ENCODE measurements around the genes PMVK, SLC50A1 and SCAMP3.

DNA sequence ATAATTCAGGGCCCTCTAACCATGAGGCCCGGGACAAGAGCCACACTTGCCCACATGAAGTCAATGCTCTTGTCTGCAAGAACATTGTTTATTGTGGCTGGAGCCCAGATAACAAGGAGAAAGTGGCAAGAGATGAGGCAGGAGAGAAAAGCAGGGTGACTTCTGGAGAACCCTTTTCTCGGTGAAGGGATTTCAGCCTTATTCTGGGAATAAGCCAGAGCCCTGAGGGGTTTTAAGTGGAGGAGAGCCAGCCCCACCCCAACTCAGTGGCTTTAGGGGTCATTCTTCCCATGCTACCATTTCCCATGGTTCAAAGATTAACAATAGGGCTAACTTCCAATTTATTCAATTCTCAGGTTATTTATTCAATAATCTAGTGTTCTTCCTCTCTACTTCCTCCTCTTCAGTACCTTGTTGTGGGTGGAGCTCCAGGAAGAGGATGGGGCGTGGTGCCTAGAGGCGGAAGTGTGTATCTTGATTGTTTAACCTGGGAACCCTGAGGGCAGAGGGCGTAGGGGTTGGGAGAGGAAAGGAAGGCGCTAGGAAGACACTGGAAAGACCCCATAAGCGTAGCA is 19.8 kb upstream of the IL6R start:
- RRBS: no CpG with 5 or more reads among the region's 7 CpGs

- RRBS: no CpG with 5 or more reads among the region's 10 CpGs
These were observed 26.5 kb downstream of the IL6R start for GRCh38 chr1:154431539-154432190.

DNA sequence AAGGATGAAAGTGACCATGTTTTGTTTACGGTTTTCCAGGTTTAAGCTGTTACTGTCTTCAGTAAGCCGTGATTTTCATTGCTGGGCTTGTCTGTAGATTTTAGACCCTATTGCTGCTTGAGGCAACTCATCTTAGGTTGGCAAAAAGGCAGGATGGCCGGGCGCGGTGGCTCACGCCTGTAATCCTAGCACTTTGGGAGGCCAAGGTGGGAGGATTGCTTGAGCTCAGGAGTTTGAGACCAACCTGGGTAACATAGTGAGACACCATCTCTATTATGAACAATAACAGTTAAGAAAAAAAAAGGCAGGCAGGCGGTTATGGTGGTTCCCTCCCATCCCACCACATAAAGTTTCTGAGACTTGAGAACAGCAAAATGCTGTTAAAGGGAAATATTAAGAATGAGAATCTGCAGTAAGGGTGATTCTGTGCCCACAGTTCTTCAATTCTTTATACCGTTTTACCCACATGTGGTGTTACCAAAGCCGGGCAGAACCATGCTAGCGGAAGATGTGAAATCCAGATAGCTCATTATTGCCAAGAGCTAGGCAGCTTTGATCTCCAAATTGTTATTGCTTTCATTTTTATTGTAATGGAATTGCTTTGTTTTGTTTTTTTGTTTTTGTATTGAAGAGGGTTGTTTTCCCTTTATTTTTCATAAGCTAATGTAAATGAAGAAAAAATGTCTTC is 34.4 kb upstream of the TDRD10 start:
- RRBS: no CpG with 5 or more reads among the region's 10 CpGs

GRCh38 chr1:154476751-154477320 is 25.2 kb upstream of the TDRD10 start:
- RRBS: no CpG with 5 or more reads among the region's 1 CpG

DNA sequence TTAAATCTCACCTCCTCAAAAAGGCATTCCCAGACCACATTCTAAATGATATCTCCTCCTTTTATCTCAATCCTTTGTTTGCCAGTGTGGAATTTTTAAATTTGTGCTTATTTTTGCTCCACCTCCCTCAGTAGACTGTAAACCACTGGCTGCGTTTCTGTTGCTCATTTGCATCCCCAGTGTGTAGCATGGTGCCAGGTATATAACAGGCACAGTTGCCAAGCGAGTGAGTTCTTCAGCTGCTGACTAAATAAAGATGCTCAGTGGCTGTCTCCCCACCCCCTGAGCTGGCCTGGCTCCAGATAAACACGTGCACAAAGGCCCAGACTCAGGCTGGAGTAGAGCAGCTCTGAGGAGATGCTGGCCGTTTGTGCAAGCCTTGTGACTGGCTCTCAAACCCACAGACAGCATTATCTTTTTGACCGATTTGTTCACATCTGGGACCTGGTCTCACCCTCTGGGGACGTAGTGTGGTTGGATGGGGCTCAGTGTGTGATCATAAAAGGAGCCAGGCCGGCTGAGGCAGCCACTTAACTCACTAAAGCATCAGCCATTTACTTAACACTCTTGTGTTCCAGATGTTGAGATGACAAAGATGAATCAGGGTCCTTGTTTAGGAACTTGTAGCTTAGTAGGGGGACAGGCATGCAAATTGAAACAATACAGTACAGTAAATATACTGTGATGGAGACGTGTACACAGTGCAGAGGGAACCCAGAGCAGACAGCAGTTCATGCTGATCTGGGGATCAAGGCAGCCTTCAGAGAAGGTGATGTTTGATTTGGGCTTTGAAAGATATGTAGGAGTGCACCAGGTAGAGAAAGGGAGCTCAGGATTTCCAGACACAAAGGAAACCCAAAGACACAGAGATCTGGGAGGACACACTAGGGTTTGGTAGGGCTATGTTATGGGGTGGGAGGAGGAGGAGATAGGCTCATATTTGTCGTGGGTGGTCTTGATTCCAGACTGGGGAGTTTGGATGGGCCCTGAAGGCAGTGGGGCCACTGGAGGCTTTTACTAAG is 7.3 kb downstream of the CHRNB2 start:
- RRBS: no CpG with 5 or more reads among the region's 9 CpGs

- RRBS: no CpG with 5 or more reads among the region's 4 CpGs
These were observed 88.6 kb upstream of the ADAR start for GRCh38 chr1:154696608-154696919.

DNA sequence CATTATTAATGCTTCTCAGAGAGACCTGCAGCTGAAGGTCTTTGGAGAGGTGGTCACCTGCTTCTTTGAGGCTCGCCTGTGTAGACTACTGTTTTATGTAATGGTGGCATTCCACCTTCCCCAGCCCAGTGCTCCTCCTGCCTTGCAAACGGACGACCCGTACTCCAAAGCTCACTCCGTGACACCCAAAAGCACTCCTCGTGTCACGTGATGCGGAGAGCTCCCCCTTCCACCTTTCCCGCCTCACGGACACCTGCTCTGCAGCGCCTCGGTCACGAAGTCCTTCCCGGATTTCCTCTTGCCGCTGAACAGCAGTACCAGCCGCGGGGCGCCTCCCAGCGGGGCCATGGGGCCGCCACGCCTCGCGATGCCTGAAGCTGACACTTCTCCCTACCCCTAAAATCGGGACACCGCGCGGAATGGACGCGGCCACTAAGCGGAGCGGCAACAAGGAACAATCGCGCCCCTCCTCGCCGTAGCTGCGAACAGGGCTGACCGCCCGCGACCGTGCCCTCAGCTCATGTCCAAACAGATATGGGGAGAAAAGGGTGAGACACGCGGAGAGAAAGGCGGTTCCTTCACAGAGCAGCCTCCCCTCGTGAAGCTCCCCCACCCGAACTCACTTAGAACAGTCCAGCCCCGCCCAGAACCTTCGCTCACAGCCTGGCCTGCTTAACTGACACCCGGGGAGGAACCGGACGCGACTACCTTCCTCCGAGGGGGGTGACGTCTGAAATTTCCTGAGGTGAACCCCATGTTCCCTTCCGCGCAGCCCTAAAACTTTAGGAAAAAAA is at the start of gene PMVK:
Gene PMVK, minus strand, starts transcription at position 382 of the 794 bp plus-strand sequence.
- RRBS: no CpG with 5 or more reads among the region's 55 CpGs

DNA sequence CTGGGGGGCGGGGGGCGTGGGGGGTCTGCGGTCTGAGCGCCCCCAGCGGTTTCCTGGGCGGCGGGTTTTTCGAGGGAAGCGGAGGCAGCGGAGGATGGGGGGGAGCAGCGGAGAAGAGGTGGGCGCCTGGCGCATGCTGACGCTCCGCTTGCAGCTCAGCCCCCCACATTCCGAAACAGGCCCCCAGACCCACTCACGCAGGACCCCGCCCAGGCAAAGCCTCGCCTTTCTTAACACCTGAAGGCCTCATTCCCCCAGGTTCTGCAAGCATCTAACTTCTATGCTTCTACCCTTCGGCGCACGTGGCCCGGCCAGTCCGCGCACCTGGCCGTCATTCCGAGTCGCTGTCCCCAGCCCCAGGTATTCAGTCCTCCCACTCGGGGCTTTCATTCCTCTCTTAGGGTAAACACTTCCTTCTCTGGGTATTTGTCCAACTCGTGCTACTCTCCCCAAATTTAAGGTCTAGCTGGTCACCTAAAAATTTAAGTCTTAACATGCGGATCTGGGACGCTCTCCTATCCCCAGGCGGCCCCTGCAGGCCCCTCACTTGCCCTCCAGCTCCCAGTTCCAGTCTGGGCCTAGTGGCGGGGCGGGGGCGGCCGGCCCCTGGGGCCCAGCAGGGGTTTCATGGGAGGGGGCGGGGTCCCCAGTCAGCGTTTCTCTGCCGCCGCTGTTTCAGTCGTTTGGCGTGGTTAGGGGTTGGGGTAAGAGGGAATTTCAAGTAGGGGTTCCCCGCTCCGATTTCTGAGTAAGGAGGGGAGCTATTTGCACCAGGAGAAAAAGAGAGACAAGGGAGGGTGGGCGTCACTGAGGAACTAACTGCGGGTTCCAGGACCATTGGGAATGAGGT is 2.8 kb upstream of the ZBTB7B start:
- RRBS: no CpG with 5 or more reads among the region's 47 CpGs

GRCh38 chr1:155010780-155011059 is 8.1 kb downstream of the ZBTB7B start:
- RRBS: no CpG with 5 or more reads among the region's 2 CpGs

DNA sequence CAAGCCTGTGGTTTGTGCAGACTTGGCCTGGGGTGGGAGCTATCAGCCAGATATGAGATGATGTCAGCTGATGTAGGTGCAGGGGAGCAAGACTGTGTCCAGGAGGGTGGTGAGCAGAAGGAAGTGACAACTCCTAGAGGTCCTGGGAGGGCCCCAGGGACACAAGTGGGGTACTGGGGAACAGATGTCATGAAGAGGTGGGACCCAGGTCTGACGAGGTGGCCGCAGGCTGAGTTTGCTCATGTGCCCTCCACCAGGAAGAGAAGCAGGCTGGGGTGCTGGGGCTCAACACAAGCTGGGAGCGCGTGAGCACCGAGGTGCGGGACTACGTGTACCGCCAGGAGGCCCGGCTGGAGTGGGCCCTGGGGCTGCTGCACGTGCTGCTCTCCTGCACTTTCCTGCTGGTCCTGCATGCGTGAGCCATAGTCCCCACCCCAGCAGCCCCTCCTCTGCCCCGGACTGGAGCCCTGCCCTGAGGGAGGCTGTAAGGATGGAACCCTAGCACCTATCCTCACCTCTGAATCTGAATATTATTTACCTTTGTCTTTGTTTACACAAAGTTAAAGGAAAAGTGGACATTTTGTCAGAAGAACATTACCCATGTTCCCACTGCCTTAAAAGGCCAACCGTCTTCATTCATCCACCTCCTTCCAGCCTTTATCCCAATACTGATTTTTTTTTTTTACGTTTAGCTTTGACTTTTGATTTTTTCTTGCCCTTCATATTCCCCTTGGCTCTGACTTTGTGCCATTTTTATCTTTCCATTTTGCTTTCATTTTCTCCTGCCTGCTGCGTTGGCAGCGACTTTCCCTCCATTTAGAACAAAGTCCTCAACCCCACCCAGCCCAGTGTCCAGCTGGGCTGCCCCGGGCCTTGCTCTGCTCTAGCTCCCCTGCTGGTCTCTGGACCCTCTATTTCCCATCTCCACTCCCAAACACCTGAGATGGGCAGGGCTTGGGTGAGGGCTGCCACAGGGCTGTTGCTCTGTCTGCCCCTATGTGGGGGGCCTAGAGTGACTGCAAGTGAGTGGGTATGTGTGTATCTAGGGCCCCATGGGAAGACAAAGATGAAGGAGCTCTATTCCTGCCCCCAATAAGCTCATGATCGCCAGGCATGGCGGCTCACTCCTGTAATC is 7.7 kb upstream of the ADAM15 start:
- RRBS: 35% methylated on average over 3 of the region's 19 CpGs

GRCh38 chr1:155071745-155072349 is 6.8 kb upstream of the EFNA3 start:
- RRBS: no CpG with 5 or more reads among the region's 17 CpGs

- RRBS: no CpG with 5 or more reads among the region's 2 CpGs
These were observed 2.0 kb upstream of the EFNA1 start for GRCh38 chr1:155125843-155125961.

- RRBS: 5% methylated on average over 1 of the region's 17 CpGs
These were observed 2.5 kb downstream of the EFNA1 start for GRCh38 chr1:155129897-155130823.

DNA sequence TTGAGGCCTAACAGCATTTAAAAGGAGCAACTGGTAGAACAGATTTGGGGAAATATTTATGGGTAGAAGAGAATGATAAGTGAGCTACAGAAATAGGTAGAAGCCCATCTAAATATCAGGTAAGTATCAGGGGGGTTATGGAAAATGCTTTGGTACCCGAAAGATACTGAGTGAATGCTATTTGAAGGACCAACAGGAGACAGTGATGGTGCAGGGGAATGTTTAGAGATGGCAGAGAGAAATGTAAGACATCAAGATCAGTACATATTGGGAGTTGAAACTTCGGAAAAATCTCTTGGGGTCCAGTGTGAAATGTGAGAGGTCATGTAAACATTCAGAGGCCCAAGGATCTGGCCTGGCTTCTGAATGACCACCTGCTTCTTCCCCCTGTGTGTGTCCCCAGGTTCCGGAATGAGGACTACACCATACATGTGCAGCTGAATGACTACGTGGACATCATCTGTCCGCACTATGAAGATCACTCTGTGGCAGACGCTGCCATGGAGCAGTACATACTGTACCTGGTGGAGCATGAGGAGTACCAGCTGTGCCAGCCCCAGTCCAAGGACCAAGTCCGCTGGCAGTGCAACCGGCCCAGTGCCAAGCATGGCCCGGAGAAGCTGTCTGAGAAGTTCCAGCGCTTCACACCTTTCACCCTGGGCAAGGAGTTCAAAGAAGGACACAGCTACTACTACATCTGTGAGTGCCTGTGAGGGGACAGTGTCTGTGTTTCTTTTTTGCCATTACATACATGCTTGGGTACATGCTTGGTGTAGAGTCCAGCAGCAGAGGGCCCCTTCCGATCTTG is 3.5 kb downstream of the EFNA1 start:
- RRBS: no CpG with 5 or more reads among the region's 11 CpGs

- RRBS: 2% methylated on average over 20 of the region's 63 CpGs
These were observed at the start of gene SLC50A1 for GRCh38 chr1:155134983-155135943. Gene SLC50A1, plus strand, starts transcription at chr1:155135852.

DNA sequence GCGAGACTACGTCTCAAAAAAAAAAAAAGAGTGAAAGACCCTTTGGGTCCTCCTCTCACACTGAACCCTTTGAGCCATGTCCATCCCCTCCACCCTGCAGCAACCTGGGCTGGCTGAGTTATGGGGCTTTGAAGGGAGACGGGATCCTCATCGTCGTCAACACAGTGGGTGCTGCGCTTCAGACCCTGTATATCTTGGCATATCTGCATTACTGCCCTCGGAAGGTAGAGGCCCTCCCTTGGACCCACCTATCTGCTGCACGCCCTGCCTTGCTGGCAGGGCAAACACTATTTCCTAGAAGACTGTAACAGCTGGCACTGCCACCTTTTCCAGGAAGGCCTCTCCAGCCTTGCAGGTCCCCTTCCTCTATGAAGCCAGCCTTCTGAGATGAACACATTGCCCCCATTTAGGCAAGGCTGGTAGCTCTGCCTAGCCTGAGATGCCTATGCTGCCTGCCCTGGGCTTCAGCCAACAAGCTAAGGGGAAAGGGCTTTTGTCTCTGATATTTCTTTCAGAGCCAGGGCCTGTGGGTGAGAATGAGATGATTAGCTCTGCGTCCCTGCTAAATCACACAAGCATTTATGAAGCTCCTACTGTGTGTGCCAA is 1.2 kb downstream of the SLC50A1 start:
- RRBS: no CpG with 5 or more reads among the region's 9 CpGs

- RRBS: no CpG with 5 or more reads among the region's 5 CpGs
These were observed 13.3 kb upstream of the DPM3 start for GRCh38 chr1:155153595-155154019.

GRCh38 chr1:155174093-155175198 is 797 bp downstream of the TRIM46 start:
- RRBS: 3% methylated on average over 21 of the region's 47 CpGs

DNA sequence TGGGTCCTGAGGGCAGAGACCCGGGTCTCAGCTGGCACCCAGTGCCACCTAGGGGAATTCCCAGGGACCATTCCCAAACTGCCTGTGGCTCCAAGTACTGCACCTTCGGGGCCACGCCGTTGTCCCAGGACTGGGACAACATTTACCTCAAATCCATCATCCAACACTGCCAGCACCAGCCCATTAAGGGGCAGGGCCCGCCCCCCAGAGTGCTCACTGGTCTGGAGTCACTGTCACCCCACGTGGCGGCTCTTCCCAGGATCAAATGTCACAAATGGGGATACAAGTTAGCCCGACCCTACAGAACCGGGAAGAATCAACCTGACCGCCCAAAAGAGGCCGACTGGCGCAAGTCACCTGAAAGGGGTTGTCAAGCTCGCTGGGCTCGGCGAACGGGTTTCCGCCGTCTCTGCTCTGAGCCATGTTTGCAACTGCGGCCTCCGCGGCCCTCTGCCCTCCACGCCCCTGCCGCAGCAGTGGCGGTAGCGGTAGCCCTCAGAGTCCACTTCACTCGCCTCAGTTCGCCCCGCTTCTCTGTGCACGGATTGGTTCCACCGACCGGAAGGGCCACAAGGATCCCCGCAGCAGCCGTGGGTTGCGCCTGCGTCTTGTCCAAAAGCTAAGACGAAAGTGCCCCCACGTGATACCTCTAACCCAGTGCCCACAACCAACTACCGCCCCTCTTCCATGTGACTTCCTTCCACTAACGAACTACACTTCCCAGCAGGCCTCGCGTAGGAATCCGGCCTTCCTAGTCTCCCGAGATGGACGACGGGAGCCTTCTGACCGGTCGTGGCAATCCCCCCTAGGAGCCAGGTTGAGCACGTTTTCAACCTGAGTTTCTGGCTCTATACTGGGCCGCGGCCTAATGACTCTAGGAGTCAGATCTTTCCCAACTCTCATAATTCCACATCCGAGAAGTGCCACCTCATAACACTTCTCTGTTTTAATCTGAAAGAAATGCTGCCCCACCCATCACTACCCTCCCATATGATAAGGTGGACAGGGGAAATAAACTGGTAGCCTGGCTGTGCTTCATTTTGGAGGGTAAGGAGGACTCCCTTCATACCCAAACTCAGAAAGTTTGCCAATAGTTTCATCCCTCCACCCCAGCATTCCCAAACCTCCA is at the start of gene SCAMP3:
Gene SCAMP3, minus strand, starts transcription at position 632 of the 1,129 bp plus-strand sequence.
- RRBS: 6% methylated on average over 1 of the region's 51 CpGs

- RRBS: no CpG with 5 or more reads among the region's 4 CpGs
These were observed 67.7 kb downstream of the RUSC1 start for GRCh38 chr1:155388348-155388857.